Non-pigmented ciliary epithelial cell (primary cell): ENCODE results near the gene EIF4A3.

GRCh38 chr17:78966484-78966913, 13.2 kb downstream of the LGALS3BP start:
- RRBS, result no CpG with 5 or more reads among the region's 19 CpGs

GRCh38 chr17:79046479-79047156, 22.6 kb downstream of the C1QTNF1 start:
- RRBS, result 58% methylated on average over 6 of the region's 23 CpGs

GRCh38 chr17:79814503-79815566, 18.0 kb upstream of the CBX8 start:
- RRBS, result 2% methylated on average over 51 of the region's 96 CpGs

DNA sequence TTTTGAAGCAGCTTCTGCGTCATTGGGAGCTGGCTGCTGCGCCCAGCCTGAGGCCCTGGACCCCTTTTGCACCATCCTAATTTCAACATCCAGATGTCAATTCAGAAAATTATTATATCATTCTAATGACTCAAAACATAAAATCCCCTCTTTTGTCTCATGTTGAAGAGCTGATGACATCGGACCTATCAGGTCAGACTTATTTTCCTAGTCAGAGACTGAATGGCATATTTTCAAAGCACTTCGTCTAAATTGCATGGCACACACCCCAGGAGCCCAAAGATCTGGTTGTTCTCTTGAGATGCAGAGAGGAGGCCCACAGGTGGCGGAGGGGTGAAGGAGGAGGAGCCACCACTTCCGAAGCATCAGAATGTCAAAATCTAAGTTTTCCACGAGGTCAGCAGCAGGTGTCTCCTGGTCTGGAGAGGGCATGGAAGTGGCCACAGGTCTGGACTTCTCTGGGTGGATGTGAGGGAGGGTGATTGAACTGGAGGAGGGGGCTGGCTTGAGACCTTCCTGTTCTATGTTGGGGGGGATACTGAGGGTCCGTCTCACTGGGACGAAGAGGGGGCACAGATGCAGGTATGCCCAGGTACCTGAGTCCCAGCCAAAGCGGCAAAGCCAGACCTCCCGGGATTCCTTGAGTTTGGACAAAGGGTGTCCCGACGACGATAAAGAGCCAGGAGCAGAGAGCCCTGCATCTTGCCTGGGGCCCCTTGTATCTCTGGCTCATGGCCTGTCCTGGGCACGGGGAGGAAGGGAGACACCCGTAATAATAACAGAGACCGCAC, 93.7 kb upstream of the CBX4 start:
- RRBS, result no CpG with 5 or more reads among the region's 17 CpGs

DNA sequence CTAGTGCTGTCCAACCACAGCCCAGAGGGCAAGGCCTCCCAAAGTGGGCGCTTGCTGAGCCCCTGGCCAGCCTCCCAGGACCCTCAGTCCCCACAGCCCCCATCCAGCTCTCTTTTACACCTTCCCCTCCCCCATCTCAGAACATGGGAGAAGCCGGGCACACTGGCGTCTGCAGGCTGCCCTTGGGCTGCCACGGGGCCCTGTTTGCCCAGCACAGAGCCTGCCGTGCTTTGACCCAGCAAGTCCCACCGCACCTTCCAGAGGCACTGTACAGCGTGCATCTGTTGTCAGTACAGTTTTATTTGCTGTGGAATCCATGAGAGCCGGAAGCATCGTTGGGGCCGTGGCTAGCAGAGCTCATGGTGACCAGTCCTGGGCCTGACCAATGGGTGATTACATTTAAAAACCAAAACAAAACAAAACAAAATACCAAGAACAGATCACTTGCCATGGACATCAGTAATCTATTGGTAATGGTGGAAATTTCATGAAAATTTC, 96.2 kb upstream of the CBX4 start:
- RRBS, result no CpG with 5 or more reads among the region's 10 CpGs

DNA sequence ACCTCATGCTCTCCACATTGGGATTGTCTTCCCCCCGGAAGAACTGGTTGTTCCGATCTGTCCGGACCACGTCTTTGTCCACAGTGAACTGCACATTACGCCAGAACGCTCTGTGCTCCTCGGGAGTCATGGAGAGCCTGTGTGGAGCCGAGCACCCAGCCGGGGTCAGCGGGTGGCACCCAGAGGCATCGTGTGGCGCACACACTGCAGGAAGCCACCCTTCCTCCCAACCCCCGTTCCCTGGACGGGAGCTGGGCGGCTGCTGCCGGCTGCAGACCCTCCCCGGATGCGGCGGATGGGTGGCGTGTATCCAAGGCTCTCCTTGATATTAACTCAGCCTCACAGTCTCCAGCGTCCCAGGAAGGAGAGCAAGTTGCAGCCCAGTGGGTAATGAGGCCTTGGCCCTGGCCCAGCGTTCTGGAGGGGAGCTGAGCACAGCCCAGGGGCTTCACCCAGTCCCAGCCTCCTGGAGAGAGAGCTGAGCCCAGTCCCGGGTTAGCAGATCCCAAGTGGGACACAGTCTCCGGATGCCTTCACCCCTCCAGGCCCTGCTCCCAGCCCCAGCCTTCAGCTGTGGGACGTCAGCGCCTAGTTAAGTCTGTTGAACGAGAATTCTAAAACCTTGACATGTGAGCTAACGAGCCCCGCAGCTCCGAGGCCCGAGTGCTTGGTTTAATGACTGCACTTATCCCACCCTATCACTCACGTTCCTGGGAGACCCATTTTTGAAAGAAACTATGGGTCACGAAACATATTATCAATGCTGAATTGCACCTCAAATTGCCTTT, 86.6 kb downstream of the TBC1D16 start:
- RRBS, result 44% methylated on average over 10 of the region's 33 CpGs

DNA sequence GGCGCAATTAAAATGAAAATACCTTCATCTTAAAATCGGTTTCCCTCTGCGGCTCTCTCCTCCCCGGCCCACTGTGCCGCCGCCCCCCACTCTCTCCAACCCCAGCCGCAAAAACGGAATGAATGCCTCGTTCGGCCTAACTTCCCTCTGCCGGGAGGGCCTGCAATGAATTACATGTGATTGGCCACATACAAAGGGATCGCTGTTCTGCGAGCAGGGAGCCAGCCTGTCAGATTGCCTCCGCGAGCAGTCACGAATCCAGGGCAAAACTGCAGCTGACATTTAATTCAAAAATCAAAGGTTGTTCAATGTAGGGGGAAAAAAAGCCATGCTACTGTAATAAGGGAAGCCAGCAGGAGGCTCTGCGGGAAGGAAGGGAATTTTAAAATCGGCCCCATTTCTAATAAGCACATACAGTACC, 84.9 kb downstream of the TBC1D16 start:
- RRBS, result 18% methylated on average over 6 of the region's 18 CpGs

DNA sequence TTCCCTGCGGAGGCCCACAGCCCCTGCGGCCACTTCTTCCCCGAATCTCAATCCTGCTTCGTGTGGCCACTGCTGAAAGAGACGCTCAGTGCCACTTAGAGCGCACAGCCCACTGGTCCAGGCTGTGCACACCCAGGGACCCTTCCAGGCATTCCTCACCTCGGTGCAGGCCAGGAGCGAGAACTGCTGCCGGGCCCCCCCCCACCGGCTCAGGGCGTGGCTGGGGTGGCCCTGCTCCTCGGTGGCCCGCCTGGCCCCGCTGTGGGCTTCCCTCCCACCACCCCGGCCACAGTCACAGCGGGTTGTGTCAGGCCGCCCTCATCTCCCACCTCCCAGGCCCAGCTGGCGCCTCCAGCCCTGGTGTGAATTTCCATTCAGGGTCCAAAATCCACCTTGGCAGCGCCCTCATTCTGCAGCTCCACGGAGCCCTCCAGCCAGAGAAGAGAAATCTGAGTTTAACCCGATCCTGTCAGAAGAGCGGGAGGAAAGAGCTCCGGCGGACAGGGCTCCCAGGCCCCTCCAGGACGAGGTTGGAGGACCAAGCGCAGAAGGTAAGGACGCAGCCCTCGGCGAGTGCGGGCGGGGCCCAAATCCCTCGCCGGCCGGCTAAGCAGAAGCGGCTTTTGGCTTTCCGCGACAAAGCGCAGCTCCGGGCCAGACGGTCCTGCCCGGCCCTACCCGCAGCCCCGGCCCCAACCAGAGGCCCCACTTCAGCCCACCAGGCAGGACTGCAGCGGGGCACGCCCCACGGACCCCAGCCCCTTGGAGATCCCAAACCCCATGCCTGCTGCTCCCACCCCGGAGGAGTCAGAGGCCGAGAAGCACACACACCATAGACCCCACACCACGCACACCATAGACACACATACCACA, 12.0 kb downstream of the TBC1D16 start:
- RRBS, result 16% methylated on average over 19 of the region's 49 CpGs

DNA sequence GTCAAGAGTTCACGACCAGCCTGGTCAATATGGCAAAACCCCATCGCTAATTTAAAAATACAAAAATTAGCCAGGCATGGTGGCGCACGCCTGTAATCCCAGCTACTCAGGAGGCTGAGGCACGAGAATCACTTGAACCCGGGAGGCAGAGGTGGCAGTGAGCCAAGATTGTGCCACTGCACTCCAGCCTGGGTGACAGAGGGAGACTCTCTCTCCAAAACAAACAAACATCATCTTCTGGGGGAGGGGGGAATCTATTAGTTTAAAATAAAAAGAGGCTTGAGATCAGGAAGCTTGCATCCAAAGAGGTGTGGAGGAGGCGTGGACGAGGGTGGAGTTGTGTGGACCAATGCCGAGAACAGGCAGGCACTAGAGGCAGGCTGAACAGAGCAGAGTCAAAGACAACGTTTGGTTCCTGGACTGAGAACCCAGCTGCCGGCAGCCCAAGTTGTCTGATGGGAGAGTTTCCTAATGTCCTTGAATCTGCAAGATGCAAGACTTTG, 9.4 kb downstream of the TBC1D16 start:
- RRBS, result no CpG with 5 or more reads among the region's 11 CpGs

- RRBS, result no CpG with 5 or more reads among the region's 15 CpGs
Observed at GRCh38 chr17:80037195-80037518, 715 bp downstream of the CCDC40 start.

DNA sequence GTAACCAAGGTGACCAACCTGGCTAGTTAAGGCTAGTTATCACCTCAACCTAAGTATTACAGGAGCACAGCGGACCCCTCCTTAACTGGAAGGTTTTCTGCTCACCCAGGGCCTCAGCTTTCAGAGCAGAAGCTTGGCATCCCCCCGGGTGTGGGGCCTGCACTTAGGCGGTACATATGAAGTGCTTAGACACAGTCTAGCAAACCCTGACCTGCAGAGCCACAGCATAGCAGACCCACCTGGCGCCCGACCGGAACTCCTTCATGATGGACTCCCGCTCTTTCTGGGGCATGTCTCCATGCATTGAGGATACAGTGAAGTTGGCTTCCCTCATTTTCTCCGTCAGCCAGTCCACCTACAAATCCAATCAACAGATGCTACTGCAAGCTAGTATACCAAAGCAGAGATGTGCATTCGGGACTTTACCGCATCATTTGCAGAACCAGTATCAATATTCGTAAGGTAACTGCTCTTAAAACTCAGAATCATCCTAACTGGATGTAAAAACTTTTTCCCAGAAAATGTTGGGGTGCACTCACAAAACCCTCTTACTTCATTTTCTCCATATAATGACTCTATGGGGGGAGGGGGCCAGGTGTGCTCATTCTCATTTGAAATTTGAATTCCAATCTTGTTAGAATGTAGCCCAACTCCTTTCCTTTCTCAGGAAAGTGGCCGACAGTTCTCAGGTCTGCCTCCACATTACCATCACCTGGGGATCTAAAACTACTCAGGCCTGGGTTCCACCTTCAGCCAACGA, 9.6 kb downstream of the EIF4A3 start:
- RRBS, result 97% methylated on average over 5 of the region's 13 CpGs

- RRBS, result 1% methylated on average over 19 of the region's 116 CpGs
Observed at GRCh38 chr17:80146766-80147714, at the start of gene EIF4A3. Gene EIF4A3 (minus strand): TSS chr17:80147128.

- RRBS, result 2% methylated on average over 23 of the region's 113 CpGs
Observed at GRCh38 chr17:80259906-80260722, 538 bp upstream of the RNF213 start.

DNA sequence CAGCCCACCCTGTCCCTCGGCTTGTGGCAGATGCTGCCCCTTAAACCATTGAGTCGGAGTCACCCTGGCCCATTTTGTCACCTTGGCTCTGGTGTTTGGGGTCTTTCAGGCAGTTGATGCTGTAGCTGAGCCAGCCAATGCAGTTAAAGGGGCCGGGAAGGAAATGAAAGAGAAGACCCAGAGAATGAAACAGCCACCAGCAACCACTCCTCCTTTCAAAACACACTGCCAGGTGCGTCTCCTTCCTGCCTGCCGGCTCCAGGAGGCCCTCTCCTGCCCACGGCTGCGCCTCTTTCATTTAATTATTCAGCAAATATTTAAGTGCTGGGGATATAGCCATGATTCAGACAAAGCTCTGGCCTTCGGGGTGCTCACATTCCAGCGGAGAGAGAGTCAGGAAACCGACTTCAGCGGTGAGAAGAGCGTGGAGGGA, 27.9 kb downstream of the RNF213 start:
- RRBS, result 88% methylated on average over 3 of the region's 12 CpGs

DNA sequence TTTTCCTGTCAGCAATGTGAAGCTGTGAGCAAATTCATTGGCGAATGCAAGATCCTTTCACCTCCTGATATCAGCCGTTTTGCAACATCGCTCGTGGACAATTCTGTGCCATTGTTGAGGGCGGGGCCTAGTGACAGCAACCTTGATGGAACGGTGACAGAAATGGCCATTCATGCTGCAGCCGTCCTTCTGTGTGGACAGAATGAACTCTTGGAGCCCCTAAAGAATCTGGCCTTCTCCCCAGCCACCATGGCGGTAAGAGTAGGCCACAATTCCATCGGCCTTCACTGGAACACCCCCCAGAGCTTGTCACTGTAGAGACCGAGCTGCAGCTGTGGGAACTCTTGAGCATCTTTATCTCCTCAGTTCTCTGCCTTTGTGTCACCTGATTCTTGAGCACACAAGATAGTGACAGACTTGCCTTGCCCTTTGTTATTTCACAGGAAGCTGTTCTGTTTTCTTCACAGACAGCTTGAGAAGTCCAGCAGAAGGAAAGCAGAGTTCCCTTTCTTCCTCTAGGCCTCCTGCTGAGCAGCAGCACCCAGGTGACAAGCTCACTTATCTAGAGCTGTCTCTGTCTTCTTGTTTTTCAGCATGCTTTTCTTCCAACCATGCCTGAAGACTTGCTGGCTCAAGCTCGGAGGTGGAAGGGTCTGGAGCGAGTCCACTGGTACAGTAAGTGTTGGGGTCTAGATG, 38.5 kb upstream of the ENDOV start:
- RRBS, result no CpG with 5 or more reads among the region's 12 CpGs

DNA sequence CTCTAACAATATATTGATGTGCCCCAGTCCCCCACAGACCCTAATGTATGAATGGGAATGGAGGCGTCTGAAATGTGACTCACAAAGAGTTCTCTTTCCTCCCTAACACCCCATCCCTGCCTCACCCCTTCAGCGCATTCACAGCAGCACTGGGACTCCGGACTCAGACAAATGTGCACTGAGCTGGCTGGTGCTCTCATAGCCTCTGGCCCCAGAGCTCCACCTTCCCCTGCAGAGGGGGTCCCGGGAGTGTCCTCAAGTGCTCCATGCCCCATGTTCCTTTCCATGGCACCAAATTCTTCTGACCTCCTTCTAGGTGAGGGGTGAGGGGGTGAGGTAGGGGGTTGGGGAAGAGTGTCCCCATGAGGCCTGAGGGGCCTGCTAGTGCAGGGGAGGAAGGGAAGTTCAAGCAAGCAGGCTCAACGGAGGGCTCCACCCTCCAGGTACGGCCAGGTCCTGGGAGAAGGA, 20.6 kb downstream of the NPTX1 start:
- RRBS, result 28% methylated on average over 2 of the region's 6 CpGs

GRCh38 chr17:80526341-80526802, 18.3 kb upstream of the RPTOR start:
- RRBS, result no CpG with 5 or more reads among the region's 14 CpGs

DNA sequence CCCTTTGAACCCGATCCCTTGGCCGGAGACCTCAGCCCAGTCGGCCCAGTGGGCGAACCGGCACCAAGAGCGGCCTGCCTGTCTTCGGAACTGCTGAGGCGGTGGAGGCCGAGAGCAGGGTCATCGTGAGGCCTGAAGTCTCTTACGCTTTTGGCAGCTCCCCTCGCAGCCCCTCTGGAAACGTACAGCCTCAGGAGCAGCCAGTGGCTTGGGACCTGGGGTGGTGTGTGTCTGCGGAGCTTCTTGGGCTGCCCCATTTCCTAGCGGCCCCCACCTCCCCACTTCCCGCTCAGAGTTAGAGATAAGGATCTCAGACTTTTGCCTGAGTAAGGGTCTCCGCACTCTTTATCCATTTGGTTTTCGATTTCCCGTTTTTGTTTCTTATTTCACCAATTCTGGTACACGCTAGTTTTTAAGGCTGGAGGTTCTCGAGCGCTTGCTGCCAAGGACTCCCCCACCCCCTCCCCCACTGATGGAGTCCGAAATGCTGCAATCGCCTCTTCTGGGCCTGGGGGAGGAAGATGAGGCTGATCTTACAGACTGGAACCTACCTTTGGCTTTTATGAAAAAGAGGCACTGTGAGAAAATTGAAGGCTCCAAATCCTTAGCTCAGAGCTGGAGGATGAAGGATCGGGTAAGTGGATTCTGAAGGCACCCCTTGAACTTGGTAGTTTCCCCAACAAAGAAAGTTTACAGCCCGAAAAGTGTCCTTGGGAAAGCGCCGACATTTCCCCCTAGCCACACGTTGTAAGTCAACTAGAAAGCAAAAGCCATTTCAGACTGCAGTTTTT, 715 bp downstream of the RPTOR start:
- RRBS, result under 1% methylated on average over 4 of the region's 29 CpGs

- RRBS, result 57% methylated on average over 5 of the region's 28 CpGs
Observed at GRCh38 chr17:80720842-80721772, 176.5 kb downstream of the RPTOR start.

DNA sequence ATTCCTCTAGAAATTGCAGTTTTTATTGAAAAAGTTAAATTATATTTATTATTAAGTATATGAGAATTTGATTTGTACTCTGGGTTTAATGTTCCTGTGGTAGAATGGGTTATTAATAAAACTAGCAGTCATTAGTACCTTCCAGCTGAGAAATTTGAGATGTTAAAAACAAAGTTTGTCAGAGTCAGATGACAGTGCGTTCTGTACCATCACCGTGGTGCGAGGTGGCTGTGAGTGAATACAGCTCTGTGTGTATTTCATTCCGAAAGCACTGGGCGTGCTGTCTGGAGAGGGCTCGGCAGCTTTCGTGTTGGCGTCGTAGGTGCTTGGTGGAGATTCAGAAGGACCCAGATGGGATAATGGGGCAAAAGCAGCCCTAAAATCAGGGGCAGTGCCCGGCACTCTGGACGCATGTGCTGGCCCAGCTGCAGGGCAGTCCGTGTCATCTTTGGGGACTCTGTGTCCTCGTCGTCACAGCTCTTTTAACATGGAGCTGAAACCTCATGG, 206.3 kb downstream of the RPTOR start:
- RRBS, result no CpG with 5 or more reads among the region's 14 CpGs